Endothelial cell of umbilical vein (primary cell): ENCODE measurements around the gene SUN2.

GRCh38 chr22:38205188-38205846, 3.5 kb downstream of the MAFF start:
- PRO-cap = no peak
CAGE:
- cytosol, long polyA minus RNA = no peak
- cytosol, long polyA plus RNA = no peak
- long polyA plus RNA = no peak
- nucleus, long polyA minus RNA = start-site peak on the minus strand at chr22:38205424-38205466, 5 reads
- nucleus, long polyA plus RNA = no peak

DNA sequence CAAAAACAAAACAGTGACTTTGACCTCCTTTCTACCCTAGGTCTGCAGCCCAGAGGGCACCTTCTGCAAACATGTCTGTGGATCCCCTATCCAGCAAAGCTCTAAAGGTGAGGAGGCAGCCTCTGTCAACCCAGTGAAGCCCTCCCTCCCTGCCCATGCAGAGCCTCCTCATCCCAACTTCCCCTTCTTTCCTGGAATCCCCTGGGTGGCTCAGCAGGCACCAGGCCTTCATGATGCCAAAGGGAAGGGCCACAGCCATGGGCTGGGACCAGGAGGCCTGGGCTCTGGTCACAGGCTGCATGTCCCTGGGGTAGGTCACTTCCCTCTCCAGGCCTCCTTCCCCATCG, 12.0 kb downstream of the MAFF start:
- PRO-cap = no peak
CAGE:
- cytosol, long polyA minus RNA = no peak
- cytosol, long polyA plus RNA = no peak
- long polyA plus RNA = no peak
- nucleus, long polyA minus RNA = no peak
- nucleus, long polyA plus RNA = no peak

DNA sequence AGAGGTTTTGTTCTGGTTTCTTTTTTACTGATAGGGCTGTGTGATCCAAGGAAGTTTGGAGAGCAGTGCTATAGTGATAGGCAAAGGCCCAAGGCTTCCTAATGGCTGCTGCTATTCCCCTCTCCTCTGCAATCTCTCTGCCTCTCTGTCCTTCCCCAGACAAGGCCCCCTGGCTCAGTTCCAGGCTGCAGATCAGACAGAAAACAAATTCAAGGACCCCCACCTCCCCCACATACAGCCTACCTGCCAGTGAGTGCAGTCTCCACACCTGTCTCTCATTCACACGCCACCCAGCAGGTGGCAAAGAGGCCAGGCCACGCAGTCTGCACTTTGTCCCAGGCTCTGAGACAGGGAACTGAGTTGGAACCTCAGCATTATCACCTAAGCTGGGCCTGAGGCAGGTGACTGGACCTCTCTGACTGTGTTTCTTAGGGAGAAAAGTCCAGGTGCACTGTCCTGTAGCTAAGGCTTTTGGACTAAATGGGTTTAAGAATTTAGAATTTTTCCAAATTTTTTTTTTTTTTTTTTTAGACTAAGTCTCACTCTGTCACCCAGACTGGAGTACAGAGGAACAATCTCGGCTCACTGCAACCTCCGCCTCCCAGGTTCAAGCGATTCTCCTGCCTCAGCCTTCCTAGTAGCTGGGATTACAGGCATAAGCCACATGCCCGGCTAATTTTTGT, 14.9 kb downstream of the TMEM184B start:
- PRO-cap = no peak
CAGE:
- cytosol, long polyA minus RNA = no peak
- cytosol, long polyA plus RNA = no peak
- long polyA plus RNA = no peak
- nucleus, long polyA minus RNA = no peak
- nucleus, long polyA plus RNA = no peak

- PRO-cap = no peak
CAGE:
- cytosol, long polyA minus RNA = no peak
- cytosol, long polyA plus RNA = no peak
- long polyA plus RNA = no peak
- nucleus, long polyA minus RNA = no peak
- nucleus, long polyA plus RNA = no peak
Measured at GRCh38 chr22:38260767-38261456, 11.9 kb downstream of the TMEM184B start.

- PRO-cap = unidirectional peak, minus-strand start at chr22:38273699
CAGE:
- cytosol, long polyA minus RNA = no peak
- cytosol, long polyA plus RNA = no peak
- long polyA plus RNA = no peak
- nucleus, long polyA minus RNA = no peak
- nucleus, long polyA plus RNA = no peak
Measured at GRCh38 chr22:38273589-38273910, 740 bp upstream of the TMEM184B start.

DNA sequence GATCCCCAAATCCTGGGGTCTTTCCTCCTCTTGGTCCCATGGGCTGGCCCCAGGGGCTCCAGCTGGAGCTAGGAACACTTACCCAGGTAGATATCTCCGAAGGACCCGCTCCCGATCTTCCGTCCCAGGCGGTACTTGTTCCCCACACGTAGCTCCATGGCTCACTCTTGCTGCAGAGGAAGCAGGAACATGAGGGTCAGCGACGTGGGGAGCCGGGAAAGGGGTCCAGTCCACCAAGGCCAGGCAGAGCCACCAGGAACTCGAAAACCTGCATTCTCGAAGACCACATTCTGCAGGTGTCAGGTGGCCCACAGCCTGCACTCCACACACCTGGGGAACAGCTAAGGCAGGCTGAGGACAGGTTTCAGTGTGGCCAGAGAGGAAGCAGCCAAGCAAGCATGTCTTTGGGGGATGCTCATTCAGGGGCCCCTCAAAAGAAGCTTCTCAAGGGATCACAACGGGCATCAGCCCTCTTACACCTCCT, 3.2 kb downstream of the CSNK1E start:
- PRO-cap = no peak
CAGE:
- cytosol, long polyA minus RNA = no peak
- cytosol, long polyA plus RNA = start-site peak on the minus strand centred at position 145 of the sequence, 8 bp wide, 33 and 96 reads in 2 replicates
- long polyA plus RNA = no peak
- nucleus, long polyA minus RNA = no peak
- nucleus, long polyA plus RNA = no peak

DNA sequence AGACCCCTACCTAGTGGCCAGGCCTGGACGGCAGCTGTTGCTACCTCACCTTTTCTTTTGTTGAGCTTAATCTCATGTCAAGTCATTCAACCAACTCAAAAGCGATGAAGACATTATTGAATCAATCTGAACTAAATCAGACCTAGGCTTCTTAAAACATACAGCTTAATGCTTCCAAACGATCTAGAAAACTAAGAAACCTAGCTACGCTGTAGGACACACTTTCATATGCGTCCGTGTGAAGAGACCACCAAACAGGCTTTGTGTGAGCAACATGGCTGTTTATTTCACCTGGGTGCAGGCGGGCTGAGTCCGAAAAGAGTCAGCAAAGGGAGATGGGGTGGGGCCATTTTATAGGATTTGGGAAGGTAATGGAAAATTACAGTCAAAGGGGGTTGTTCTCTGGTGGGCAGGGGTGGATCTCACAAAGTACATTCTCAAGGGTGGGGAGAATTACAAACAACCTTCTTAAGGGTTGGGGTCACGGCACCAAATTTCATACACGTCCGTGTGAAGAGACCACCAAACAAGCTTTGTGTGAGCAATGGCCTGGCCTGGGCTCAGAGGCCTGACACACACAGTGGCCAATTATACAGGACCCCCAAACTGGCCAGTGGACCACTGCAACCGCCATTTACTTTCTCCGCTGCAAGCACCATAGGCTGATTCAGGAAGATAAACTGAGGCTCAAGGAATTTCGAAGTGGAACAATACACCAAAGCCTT, 58.5 kb downstream of the KCNJ4 start:
- PRO-cap = no peak
CAGE:
- cytosol, long polyA minus RNA = no peak
- cytosol, long polyA plus RNA = no peak
- long polyA plus RNA = no peak
- nucleus, long polyA minus RNA = no peak
- nucleus, long polyA plus RNA = no peak

DNA sequence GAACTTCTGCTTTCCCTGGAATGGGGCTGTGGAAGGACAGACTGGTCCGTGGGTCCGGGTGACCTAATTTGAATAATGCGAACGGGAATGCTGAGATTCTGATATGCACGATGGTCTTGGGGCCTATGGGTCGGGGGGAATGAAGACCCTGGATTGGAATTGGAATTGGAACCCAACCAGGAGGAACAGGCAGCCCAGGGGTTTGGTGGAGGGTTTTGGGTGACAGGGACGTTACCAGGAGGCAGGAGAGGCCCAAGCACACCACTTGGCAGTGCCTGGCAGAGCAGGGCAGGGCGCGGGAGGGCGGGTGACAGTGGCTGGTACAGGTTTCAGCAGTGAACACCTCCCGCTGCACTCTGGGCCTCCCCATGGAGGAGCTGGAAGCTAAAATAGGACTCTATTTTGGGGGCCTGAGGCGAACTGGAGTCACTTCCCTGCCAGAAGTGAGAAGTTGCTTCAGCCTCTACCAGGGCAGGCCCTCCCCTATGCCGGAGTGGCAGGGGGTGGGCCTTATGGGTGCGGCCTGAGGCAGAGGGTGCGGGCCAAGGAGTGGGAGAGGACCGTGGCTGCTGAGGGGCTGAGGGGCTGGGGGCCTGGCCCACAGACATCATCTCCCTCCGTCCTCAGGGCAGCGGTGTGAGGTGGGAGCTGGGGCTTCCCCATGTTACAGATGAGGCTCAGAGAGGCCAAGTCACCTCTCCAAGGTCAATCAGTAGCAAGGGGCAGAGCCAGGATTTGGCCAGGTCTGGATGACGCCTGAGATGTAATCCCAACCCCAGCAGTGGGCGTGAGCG, 39.5 kb downstream of the KCNJ4 start:
- PRO-cap = no peak
CAGE:
- cytosol, long polyA minus RNA = no peak
- cytosol, long polyA plus RNA = no peak
- long polyA plus RNA = no peak
- nucleus, long polyA minus RNA = no peak
- nucleus, long polyA plus RNA = no peak

GRCh38 chr22:38461413-38461883, 6.4 kb upstream of the KDELR3 start:
- PRO-cap = no peak
CAGE:
- cytosol, long polyA minus RNA = no peak
- cytosol, long polyA plus RNA = no peak
- long polyA plus RNA = no peak
- nucleus, long polyA minus RNA = no peak
- nucleus, long polyA plus RNA = no peak

- PRO-cap = unidirectional peak, minus-strand start at chr22:38468571
CAGE:
- cytosol, long polyA minus RNA = no peak
- cytosol, long polyA plus RNA = no peak
- long polyA plus RNA = no peak
- nucleus, long polyA minus RNA = no peak
- nucleus, long polyA plus RNA = no peak
Measured at GRCh38 chr22:38468363-38468814, 493 bp downstream of the KDELR3 start.

DNA sequence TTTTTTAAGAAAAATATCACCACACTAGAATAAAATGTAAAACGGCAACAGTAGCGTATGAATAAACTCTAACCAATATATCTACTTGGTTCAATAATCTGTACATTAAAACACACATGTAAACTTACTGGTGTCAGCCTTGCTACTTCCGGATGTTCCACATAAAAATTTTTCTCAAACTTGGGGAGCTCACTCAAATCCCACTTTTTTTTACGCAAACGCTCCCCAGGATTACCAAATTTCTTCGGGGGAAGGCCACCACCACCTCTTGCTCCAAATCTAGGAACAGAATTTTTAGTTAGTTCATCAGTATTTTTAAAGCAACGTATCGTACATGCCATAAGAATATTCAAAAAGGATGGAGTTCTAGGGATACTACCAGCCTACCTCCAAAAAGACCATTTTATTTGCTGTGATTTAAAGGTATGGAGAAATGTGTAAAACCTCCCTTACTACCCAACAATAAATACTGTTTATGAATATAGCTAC, 5.1 kb downstream of the DDX17 start:
- PRO-cap = no peak
CAGE:
- cytosol, long polyA minus RNA = start-site peak on the minus strand centred at position 148 of the sequence, 41 bp wide, 25 reads; start-site peak on the minus strand centred at position 265 of the sequence, 5 bp wide, 22 reads
- cytosol, long polyA plus RNA = no peak
- long polyA plus RNA = no peak
- nucleus, long polyA minus RNA = start-site peak on the minus strand centred at position 246 of the sequence, 48 bp wide, 97 reads
- nucleus, long polyA plus RNA = no peak

DNA sequence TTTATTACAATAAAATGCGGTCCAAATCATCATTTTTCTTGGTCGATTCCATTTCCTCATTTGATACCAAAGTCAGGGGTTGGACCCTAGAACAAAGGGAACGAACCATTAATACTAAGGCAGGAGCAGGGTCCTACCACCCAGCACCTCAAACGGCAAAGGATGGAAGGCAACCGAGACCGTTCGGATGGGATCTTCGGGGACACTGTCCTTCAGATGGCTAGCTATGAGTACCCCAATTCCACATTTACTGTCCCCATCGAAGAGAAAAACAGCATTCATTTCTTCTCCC, 732 bp downstream of the DMC1 start:
- PRO-cap = no peak
CAGE:
- cytosol, long polyA minus RNA = no peak
- cytosol, long polyA plus RNA = no peak
- long polyA plus RNA = no peak
- nucleus, long polyA minus RNA = no peak
- nucleus, long polyA plus RNA = no peak

GRCh38 chr22:38716017-38716920, 10.5 kb downstream of the GTPBP1 start:
- PRO-cap = no peak
CAGE:
- cytosol, long polyA minus RNA = no peak
- cytosol, long polyA plus RNA = no peak
- long polyA plus RNA = no peak
- nucleus, long polyA minus RNA = no peak
- nucleus, long polyA plus RNA = no peak

GRCh38 chr22:38718260-38718753, 12.6 kb downstream of the GTPBP1 start:
- PRO-cap = no peak
CAGE:
- cytosol, long polyA minus RNA = no peak
- cytosol, long polyA plus RNA = no peak
- long polyA plus RNA = no peak
- nucleus, long polyA minus RNA = no peak
- nucleus, long polyA plus RNA = no peak

GRCh38 chr22:38741287-38741885, 14.4 kb downstream of the SUN2 start:
- PRO-cap = no peak
CAGE:
- cytosol, long polyA minus RNA = no peak
- cytosol, long polyA plus RNA = no peak
- long polyA plus RNA = no peak
- nucleus, long polyA minus RNA = no peak
- nucleus, long polyA plus RNA = no peak

- PRO-cap = no peak
CAGE:
- cytosol, long polyA minus RNA = no peak
- cytosol, long polyA plus RNA = no peak
- long polyA plus RNA = no peak
- nucleus, long polyA minus RNA = no peak
- nucleus, long polyA plus RNA = no peak
Measured at GRCh38 chr22:38741886-38742906, 13.6 kb downstream of the SUN2 start.

GRCh38 chr22:38752489-38753158, 3.2 kb downstream of the SUN2 start:
- PRO-cap = no peak
CAGE:
- cytosol, long polyA minus RNA = no peak
- cytosol, long polyA plus RNA = no peak
- long polyA plus RNA = no peak
- nucleus, long polyA minus RNA = no peak
- nucleus, long polyA plus RNA = no peak

GRCh38 chr22:38755696-38756698, at the start of gene SUN2:
Gene SUN2, minus strand, starts transcription at chr22:38755998.
- PRO-cap = bidirectional peak, plus-strand start at chr22:38756139, minus-strand start at chr22:38755998
CAGE:
- cytosol, long polyA minus RNA = no peak
- cytosol, long polyA plus RNA = no peak
- long polyA plus RNA = no peak
- nucleus, long polyA minus RNA = no peak
- nucleus, long polyA plus RNA = no peak

DNA sequence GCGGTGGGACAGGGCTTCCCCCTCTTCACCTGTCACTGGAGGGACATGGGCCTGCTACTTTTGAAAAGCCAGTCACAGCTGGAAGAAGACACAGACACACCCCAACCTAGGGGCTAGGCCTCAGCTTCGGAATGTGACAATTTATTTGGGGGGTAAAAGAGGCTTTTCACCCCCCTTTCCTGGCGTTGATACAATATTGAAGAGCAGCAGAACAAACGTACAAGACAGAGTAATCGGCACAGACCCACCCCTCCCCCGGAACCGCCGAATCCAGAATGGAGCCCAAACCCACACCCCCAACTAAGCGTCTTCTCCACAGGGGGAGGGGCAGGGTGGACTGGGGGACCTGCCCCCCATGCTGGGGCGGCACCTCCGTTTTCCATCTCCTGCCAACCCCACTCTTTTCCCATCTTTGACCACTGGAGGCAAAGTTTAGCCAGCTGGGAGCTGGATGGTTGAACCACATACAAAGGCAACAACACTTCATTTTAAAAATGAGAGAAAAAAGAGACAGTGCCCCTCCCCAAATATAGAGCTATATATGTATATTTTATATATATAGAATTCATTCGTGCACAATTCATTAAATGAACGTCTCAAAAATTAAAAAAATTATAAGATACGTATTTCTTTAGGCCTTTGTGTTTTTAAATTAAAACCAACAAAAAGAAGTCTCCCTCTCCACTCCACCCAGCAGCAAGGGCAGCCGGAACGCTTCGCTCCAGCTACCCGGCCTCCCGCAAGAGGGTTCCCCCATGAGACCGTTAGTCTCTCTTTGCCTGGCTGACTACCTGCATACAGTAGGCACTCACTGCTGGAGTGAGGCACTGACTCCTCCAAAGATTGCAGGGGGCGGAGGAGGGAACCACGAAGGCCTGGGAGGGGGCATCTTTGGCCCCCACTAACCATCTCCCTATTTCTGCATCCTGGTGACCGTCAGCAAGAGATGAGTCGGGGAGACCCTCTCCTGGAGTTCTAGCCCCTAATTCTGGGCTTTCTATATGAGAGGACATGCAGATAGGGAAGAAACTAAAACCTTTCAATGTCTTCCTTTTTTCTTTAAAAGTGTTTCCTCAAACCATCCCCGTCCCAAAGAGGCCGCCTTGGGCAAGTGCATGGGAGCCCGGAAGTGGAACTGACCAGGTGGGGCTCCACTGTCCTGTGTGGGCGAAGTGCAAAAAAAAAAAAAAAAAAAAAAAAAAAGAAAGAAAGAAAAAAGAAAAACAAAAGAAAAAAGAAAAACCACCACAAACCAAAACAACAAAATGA, 10.2 kb downstream of the CBX6 start:
- PRO-cap = no peak
CAGE:
- cytosol, long polyA minus RNA = no peak
- cytosol, long polyA plus RNA = start-site peak on the minus strand centred at position 572 of the sequence, 829 bp wide, 547 and 399 reads in 2 replicates
- long polyA plus RNA = no peak
- nucleus, long polyA minus RNA = no peak
- nucleus, long polyA plus RNA = no peak

GRCh38 chr22:38881361-38881927, 9.4 kb upstream of the CBX6 start:
- PRO-cap = no peak
CAGE:
- cytosol, long polyA minus RNA = no peak
- cytosol, long polyA plus RNA = no peak
- long polyA plus RNA = no peak
- nucleus, long polyA minus RNA = no peak
- nucleus, long polyA plus RNA = no peak